ENCODE measurements around a stretch of chr11.

GRCh38 chr11:11451361-11451968 is 98.4 kb upstream of the CSNK2A3 start:
- RRBS = no CpG with 5 or more reads among the region's 5 CpGs

DNA sequence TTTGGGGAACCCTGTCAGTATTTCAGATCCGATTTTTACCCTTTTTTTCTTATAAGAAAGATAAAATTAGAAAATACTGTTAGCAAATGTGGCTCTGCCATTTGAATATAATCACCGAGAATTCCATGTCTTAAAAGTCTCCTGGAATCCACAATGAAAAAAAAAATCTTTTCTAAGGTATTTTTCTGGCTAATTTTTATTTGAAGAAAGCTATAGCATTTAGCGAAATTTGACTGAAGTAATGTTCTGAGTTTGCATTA is 50.8 kb downstream of the DKK3 start:
- RRBS = no CpG with 5 or more reads among the region's 3 CpGs

DNA sequence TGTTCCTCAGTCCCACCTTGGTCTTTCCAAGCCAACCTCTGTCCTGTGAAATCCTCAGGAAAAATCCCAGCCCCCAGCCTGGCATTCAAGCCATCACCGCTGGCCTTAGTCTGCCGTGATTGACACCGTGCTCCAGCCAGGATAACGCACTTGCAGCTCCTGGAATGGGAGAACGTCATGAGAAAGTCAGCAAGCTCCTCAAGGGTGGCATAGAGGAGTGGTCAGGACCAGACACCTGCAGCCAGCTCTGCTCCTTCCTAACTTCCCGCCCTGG is 1.1 kb upstream of the DKK3 start:
- RRBS = no CpG with 5 or more reads among the region's 6 CpGs

GRCh38 chr11:12047327-12047911 is 39.0 kb upstream of the DKK3 start:
- RRBS = no CpG with 5 or more reads among the region's 5 CpGs

- RRBS = no CpG with 5 or more reads among the region's 8 CpGs
Observed at GRCh38 chr11:12100277-12100820, 10.0 kb upstream of the MICAL2 start.

GRCh38 chr11:12212994-12213637 is 102.7 kb downstream of the MICAL2 start:
- RRBS = no CpG with 5 or more reads among the region's 10 CpGs

GRCh38 chr11:12215917-12216615 is 105.7 kb downstream of the MICAL2 start:
- RRBS = no CpG with 5 or more reads among the region's 16 CpGs

DNA sequence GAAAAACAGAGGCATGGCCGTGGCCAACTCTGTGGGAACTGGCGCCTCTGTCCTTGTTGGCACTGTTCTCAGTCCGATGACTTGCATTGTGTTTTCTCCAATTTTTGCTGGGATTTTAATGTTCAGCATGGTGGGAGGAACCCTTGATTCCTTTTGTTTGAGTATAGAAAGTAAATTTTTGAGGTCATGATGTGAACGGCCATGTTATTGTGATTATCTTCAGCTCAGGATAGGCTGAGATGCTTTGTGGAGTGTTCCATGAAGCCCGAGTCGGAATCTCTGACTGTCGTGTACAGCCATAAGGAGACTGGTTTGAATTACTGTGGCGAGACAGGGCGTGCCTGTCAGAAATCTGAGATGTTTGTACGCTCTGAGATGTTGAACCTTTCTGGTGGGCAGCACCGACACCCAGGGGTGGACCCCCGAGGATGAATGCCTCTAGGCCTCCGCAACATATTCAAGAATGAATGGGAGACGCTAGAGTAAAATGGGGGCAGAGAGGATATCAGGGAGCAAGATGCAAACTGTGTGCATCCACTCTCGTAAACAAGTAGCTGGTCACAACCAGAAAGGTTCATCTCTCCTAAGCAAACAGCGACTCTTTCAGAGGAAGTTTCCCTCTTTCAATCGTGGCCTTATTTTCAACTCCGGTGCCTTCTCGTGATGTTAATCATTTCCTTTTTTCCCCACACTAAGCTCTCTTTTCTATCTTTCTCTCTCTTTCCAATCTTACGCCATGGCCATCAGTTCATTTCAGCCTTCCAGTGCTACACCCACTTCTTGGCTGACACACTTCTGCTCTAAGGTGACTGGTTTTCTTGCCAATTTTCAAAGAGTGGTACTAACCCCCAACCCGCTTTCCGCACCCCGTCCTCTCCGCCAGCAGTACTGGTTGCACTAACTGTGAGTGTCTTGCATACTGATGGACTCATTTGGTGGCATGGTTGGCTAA is 115.4 kb upstream of the PARVA start:
- RRBS = no CpG with 5 or more reads among the region's 24 CpGs

DNA sequence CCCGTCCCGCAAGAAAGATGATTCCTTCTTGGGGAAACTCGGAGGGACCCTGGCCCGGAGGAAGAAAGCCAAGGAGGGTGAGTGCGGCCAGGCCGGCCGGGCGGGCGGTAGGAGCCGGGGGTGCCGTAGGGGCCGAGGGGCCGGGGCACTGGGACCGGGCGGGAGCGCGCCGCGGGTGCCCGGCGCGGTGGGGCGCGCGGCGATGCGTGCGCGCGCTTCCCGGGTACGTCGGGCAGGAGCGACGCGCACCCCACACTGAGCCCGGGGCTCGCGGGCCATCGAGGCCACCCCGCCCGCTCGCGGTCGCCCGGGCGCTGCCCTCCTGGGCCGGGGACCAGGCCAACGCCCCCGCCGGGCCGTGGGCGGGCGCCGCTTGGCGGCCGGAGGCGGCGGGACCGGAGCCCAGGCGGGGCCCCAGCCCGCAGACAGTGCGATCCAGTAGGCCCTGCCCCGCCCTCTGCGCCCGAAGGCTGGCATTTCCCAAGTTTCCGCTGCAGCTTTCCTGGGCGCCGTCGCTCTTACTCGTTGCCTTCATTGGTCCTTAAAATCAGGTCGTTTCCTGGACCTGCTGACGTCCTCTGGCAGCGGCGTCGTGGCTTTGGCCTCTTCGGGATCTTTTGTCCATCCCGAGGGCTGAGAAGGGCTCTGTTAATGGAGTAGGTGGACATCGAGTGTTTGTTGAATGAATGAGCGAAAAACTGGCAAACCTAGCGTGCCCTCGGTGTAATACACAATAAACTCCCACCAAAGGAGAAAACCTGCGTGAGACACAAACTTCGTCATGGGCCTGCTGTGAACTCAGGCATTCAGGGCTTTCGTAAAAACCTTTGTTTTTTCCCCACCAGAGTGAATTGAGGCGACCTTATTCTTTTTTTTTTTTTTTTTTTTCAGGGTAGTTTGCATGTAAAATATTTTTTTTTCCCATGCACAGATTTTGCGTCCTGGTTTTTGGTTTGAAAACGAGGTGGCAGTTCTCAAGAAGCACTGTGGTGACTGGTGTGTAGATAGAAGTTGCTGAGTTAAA is 648 bp downstream of the PARVA start:
- RRBS = under 1% methylated on average over 29 of the region's 88 CpGs

- RRBS = no CpG with 5 or more reads among the region's 2 CpGs
Observed at GRCh38 chr11:12409043-12409627, 31.8 kb downstream of the PARVA start.

DNA sequence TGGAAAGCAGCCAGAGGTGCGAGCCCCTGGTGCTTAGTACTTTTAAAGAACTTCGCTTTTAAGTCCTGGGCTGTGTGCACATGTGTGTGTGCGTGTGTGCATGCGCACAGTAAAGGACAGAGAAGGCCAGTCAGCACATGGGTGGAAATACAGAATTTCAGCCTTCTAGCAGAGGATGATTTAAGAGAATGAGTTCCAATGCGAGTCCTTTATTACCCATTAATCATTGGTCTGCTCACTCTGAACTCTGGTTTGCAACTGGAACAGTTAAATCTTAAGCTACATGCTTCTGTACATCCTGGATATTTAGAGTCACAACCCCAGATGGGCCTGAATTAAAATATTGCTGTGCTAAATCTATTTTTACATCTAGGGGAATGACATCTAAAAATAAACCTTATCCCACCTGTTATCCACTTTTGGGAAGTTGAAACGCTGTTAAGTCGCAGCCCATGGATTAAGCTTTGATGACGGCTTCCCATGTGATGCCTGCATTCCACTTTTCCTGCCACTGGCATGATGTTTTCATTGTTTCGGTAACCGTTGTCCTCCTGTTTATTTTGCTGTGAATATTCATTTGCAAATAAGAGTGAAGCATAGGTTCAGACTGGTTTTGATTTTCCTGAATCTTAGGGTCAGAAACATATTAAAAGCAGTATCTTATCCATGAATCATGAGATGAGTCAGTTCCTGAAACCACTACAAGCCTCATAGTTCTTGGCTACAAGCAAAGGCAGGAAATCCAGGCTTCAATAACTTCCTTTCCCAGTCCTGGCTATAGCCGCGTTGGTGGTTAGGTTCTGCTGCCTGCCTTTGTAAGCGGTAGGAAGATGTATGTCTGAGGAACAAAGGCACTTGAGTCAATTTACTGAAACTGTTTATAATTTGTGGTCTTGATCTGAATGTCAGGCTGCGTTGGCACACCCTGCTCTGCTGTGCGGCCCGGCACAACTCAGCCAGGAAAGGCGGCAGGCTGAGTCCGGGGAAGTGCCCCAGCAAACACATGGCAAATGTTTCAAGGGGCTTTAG is 19.2 kb downstream of the TEAD1 start:
- RRBS = no CpG with 5 or more reads among the region's 18 CpGs

DNA sequence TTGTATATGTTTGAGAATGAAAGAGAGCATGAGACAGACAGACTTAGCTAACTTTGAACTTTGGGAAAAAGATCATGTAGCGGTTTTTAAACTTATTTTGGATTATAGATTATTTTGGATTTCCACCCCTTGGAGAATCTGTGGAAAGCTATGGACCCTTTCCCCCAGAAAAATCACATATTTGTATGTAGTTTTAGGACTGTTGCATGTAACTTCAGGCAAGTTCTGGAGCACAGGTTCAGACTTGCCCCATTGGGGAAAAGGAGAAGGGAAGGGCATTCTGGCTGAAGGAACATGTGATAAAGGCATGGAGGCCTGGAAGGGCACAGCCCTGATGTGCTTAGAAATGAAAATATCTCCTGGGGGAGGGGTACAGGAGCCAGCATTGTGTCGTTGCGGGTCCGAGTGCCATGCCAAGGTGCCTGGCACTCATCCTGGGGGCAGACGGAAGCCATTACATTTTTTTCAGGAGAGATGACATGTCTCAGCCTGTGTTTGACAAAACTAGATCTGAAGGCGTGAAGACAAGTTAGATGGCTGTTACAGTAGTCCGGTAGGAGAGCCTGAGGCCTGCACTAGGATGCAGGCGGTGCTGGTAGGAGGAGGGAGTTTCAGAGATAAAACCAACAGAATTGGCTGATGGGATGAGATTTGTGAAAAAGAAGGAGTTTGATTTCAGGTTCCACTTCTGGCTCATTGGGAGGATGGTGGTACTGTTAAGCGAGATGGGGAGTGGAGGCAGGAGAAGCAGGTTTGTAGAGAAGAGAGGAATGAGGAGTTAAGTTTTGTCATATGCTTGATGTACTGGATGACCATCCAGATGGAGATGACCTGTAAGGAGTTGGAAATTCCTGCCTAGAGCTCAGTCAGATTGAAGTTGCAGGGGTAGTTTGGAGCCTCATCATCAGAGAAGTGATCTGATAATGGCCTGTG is 96.9 kb downstream of the TEAD1 start:
- RRBS = no CpG with 5 or more reads among the region's 9 CpGs

DNA sequence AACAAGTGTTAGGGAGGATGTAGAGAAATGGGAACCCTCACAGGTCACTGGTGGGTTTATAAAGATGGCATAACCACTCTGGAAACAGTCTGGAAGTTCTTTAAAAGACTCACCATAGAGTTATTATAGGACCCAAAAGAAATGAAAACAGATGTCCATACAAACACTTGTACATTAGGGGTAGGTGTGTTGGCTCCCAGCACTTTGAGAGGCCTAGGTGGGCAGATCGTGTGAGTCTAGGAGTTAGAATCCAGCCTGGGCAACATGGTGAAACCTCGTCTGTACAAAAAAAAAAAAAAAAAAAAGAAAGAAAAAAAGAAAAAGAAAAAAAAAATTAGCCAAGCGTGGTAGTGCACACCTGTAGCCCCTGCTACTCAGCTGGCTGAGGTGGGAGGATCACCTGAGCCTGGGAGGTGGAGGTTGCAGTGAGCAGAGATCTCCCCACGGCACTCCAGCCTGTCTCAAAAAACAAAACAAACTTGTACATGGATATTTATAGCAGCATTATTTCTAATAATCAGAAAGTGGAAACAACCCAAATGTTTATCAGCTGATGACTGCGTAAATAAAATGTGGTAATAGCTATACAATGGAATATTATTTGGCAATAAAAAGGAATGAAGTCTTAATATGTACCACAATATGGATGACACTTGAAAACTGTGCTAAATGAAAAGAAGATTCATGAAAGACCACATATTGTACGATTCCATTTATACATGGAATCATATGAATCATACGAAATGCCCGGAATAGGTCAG is 107.6 kb downstream of the TEAD1 start:
- RRBS = no CpG with 5 or more reads among the region's 8 CpGs

GRCh38 chr11:12785719-12786724 is 111.8 kb downstream of the TEAD1 start:
- RRBS = no CpG with 5 or more reads among the region's 9 CpGs

- RRBS = 73% methylated on average over 4 of the region's 10 CpGs
Observed at GRCh38 chr11:12824137-12824984, 150.1 kb downstream of the TEAD1 start.

- RRBS = no CpG with 5 or more reads among the region's 22 CpGs
Observed at GRCh38 chr11:12827734-12829108, 154.0 kb downstream of the TEAD1 start.

GRCh38 chr11:12842216-12842808 is 166.8 kb upstream of the RASSF10 start:
- RRBS = no CpG with 5 or more reads among the region's 8 CpGs

GRCh38 chr11:12862607-12863108 is 146.5 kb upstream of the RASSF10 start:
- RRBS = no CpG with 5 or more reads among the region's 7 CpGs

DNA sequence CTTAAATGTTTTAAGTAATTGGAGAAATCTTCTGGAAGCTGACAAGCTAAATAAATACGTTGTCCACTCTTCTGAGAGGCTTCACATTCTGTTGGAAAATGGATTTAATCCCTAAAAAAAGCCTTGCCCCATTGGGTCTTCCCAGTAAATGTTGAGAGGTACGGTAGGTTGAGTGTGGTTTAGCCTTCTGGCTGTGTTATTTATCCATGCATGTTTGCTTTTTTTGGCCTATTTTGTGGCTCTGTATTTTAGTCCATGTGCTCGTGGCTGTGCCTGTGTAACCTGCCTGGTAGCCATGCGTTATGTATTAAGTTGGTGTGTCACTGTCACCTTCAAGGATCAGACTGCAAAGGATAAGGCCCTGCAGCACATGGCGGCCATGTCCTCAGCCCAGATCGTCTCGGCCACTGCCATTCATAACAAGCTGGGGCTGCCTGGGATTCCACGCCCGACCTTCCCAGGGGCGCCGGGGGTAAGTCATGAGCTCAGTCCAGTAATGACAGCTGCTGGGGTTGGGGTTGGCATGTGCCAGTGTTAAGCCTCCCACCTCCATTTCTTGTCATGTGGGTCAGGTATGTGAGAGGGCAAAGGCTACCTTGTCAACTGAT is 129.6 kb upstream of the RASSF10 start:
- RRBS = no CpG with 5 or more reads among the region's 11 CpGs

- RRBS = 8% methylated on average over 31 of the region's 117 CpGs
Observed at GRCh38 chr11:13009784-13010879, 1.0 kb downstream of the RASSF10 start.

Data from hTERT-HM (cell line).